Umbilical cord (tissue), 2 donors: ENCODE results near the genes SNCAIP, CSNK1G3 and PHAX.

DNA sequence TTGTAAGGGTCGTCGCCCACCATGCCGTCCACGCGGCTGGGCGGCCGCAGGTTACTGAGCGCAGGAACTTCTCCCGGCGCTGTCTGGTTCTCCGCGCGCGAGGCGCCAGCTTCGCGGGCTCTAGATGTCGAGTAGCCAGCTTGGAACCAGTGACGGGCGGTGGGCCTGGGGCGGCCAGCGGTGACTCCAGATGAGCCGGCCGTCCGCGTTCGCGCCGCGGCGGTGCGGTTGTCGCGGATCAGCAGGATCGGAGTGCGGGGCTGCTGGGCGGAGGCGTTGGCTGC is 649 bp downstream of the LOX start:
- RAMPAGE, long total RNA: no peak

- RAMPAGE, long total RNA: no peak
Observed at GRCh38 chr5:122311395-122312382, at the start of gene SNCAIP. TSS of gene SNCAIP (plus strand) at chr5:122312237.

DNA sequence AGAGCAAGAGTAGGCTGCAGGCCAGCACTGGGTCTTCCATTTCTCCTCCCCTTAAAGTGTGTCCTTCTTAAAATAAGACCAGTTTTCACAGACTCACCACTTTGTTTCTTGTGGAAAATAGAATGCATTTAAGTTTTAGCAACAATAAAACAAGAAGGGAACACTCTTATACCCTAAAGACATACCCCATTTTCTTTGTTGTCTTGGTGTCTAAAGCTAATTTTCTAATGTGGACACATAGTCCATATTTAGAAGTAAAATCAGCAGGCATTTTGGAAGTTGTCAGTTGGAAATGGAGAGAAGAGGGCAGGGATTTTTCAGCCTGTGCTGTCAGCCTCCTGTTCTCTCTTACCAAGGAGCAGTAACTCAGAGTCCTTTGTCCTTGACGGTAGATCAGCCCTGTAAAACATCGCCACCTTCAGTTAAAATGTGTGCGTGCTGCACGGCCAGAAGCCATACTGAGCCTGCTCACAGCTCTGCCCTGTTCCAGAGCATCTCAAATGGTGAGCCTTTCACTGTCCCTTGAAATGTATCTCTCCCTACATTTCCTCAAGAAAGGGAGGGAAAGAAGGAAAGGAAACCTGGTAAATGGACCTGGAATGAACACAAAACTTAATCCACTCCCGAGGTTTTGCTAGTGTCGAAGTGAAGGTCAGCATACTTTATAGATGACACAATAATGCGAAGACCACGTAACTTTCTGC is 103.4 kb downstream of the SNCAIP start:
- RAMPAGE, long total RNA: no peak

DNA sequence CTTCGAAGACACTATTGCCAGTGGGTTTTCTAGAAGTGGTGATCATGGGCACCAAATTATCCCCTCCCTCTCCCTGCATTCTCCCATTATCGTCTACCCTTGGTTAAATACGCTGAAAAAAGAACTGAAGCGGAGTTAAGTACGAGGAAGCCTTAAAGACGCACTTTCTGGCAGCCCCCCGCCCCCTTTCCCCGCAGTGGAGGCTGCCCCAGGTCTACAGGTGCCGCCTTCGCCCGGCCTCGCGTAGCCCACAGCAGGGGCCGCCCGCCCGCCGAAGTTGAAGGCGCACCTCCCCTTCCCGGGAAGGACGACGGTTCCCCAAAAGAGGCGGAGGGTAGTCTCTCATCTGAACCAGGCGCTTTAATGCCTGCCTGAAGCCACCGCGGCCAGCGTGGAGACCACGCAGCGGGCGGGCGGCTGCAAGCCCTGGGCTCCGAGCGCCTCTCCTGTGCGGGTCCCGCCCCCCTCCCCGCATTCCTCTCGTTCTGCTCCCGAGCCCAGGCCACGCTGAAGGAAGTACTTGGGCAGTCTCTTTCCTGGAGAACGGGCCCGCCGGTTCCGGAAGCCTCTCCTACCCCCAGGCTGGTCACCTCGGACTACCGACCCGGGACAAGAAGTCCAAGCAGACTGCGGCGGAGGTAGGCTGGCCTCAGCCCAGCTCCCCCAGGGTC is 739 bp downstream of the PPIC start:
- RAMPAGE, long total RNA: no peak

- RAMPAGE, long total RNA: no peak
Observed at GRCh38 chr5:123420231-123420967, 2.8 kb downstream of the CEP120 start.

GRCh38 chr5:123512050-123513106 is at the start of gene CSNK1G3:
TSS of gene CSNK1G3 (plus strand) at chr5:123512177.
- RAMPAGE, long total RNA: no peak

DNA sequence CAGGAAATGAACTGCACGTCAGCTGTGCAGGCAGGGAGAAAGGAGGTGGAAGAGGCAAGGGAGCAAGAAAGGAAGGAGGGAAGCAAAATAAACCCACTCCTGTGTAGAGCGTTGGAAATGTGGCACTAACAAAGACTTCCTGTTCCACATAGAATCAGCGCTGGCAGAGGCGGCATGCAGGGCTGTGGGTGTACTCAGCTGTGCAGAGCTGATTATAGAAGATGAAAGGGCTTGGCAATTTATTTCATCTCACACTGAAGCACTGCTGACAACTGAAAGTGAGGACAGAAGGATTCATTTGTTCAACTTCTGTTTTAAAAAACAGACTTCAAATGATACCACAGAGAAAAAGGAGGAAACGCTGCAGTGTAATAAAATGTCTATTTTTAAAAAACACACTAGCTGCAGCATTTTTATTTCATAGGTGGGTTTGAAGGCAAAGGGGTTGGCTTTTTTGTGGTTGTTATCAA is 583.6 kb downstream of the ZNF608 start:
- RAMPAGE, long total RNA: no peak

DNA sequence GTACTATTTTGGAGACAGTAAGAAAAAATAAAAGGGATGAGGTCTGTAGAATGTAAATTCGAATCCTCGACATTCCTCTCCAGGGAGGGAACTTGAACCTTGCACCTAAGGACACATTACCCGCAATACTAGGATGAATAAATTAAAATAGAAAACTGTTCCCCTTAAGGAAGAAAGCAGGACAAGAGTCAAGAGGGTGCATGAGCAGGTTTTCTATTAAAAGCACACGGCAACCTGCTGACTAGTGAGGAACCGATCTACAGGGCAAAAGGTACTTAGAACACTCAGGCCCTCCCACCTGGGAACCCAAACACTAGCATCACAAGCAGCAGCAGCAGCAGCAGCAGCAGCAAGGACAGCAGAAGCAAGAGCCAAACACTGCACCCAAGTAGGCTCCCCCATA is 2.9 kb downstream of the ZNF608 start:
- RAMPAGE, long total RNA: no peak

GRCh38 chr5:124963620-124964087 is 217.2 kb upstream of the ZNF608 start:
- RAMPAGE, long total RNA: no peak

DNA sequence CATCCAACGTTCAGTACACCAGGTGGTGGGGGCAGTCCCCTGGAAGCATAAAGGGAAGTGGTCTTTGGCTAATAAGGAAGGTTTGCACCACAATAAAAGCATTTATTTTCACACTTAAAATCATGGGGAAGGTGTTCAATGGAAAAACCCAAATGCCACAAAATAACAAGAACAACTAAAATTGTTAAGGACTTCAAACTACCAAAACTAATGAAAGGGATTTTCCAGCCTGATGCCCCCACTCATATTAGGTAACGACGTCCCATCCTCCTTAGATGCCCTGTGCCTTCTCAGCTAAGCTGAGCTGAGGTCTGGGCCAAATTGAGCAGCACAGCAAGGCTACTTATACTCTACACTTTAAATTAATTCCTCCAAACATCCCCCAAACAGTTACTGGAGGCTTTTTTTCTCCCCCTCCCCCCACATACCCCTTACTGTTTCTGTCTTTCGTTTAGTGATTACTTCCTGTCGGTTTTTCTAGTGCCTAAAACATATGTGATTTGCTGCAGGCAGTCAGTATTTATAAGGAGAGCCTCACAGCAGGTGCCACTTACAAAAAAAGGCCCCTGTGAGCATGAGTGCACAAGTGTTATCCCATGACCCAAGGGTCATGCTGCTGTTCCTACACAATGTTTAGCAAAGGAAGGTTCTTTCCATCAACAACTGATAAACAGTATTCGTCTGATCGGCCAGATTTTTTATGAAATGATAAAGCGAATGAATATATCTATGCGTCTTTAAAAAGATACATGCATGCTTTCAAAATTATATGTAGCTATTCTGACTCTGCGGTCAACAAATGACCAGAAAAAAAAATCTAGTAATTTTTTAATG is 259.8 kb upstream of the ZNF608 start:
- RAMPAGE, long total RNA: no peak

DNA sequence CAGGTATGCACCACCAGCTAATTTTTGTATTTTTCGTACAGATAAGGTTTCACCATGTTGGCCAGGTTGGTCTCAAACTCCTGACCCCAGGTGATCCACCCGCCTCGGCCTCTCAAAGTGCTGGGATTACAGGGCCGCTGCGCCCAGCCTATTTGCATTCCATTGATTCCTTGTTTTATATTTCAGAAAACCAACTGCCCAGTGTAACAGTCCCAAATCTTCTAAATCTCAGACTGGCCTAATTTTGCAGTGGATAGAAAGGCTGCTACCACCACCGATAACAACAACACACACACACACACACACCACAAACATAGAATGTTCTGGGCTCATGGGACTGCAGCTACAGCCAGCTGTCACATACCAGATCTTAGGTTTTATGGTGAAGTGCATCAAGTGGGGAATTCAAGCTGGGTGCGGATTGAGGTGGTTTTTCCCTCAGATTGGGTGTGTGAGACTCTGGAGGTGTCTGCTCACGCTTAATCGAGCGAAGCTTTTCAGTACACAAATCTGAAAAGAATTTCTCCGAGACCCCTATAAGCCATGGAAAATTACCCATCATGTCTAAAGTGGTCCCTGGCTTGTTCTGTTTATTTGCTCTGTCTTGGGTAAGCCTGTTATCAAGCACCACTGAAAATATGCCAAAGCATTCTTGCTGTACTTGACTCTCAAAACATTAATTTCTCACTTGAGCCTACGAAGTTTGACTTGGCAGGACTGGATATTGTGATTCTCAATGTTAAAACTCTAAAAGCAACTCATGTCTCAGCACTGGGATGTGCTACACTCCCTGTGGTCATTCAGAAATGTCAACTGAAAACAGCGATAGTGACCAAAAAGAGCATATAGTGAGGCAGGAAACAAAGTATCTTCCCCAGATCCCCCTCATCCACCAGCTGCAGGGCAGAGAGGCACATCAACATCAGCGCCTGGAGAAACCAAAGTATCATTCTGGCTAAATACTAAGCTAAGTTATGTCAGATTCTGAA is 71.1 kb downstream of the ALDH7A1 start:
- RAMPAGE, long total RNA: no peak

DNA sequence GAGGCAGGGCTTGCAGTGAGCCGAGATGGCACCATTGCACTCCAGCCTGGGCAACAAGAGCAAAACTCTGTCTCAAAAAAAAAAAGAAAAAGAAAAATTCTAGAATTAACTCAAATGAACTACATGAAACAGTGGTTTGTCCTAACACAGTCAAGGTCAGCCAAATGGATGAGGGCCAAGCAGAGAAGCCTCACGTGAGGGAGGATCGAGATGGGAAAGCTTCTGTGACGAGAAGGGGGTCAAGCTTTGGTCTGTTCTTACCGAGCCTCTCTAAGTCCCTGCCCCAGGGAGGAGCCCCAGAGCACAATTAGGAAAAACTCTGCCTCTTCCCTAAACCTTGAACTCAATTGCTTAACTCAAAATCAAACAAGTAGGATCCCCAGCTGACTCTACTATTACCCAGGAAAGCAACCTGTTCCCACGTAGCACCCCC is 7.4 kb downstream of the ALDH7A1 start:
- RAMPAGE, long total RNA: no peak

DNA sequence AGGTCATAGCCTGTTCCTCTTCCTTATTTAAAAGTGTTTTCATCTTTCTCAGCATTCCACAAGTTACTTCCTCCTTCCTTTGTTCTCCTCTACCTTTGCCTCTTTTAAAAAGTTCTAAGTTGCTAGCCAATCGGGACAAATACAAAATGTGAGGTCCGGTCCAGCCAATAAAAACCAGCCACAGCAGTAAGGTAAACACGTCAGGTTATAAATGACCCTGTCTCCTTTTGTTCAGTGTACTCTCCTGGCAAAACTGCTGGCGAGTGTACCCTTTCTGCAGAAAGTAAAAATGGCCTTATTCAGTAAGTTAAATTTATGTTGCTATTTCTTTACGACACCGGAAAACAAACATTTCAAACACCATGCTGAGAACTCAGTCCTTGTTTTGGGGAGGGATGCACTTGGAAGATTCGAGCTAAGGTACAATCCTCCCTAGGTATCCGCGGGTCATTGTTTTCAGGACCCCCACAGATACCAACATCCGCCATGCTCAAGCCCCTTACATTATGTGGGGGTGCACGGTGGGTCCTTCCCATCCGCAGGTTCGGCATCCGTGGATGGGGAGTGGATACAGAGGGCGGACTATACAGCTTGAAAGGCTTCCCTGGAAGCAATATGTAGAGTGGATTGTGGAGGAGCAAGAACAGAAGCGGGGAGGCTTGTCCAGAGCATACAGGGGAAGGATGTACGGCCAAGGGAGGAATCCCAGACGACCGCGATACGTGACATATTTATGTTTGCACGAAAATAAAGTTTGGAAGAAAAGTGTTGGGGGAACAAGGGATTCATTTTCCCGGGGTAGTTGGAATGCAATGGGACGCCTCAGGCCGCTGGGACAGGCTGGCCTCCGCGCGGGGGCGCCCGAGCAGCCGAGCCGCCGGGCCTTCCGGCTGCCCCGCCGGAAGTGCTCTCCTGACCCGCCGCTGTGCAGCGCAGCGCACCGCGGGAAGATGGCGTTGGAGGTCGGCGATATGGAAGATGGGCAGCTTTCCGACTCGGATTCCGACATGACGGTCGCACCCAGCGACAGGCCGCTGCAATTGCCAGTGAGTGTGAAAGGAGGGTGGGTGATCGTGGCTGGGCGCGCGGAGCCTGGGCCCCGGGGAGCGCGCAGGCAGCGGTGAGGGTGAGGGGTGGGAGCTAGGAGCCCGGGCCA is at the start of gene PHAX:
TSS of gene PHAX (plus strand) at position 935 of the 1,156 bp plus-strand sequence.
- RAMPAGE, long total RNA: no peak

DNA sequence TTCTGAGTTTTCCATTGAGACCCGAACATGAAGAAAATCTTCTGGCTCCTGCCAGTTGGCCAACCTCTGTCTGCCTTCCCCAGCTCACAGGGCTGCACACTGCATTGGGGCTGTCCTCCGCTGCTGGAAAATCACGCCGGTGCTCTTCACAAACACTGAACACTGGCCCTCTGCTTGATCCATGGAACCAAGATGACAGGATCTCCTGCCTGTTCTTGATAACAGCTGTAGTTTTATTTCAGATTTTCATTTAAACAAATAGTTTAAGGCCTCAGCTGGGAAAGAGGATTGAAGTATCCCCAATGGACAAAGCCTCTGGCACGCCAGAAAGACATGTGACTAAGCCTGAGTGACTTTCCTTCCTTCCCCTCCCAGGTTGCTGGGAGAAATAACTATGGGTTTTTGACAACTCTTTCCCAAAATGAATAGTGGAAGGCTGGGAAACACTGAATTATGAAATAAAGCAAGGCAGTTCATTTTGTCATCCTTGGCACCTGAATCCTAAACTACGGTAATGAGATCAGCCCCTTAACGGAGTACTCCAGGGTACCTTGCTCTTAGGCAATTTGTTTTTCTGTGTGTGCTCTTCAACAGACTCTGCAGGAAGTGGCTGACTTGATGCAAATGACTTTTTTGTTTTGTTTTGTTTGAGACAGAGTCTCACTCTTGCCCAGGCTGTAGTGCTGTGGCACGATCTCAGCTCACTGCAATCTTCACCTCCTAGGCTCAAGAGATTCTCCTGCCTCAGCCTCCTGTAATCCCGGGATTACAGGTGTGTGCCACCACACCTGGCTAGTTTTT is 75.1 kb downstream of the LMNB1 start:
- RAMPAGE, long total RNA: no peak

- RAMPAGE, long total RNA: no peak
Observed at GRCh38 chr5:126920154-126920818, 110.1 kb downstream of the MARCHF3 start.

GRCh38 chr5:126949935-126951066 is 80.1 kb downstream of the MARCHF3 start:
- RAMPAGE, long total RNA: no peak

DNA sequence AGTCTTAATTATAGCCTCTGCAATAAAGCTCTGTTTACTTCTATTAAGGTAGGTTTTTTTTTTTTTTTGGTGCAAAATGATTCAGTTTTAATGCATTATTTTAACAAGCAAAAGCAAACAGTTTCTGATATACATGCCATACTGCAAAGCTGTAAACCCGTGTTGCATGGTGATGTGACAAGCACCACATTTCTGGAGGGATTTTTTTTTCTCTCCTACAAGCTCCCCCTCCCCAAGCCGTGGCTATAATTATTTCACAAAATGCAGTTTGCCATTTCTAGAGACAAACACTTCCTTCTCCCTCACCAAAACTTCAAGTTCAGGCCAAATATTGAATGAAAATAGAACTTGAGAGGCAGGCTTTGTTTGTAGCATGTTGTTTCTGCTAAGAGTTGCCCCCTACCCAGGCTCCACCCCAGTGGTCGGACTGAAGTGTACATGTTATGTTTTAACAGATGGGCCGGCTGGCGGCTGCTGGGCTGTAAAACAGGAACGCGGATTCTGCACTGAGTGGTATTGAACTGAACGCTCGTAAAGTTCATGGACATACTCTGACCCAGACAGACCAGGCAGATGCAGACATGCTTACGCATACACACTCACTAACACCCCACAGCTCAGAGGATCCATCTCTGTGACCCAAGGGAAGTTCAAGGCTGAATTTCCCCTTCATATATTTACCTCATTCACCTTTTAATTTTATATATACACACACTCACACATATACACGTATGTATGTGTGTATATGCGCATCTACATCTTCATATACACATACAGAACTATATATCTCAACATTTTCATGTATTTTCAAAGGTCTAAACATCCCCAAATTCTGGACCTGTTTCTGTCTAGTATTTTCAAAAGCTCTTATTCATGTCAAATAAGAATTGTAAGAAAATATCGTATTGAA is 1.6 kb downstream of the MARCHF3 start:
- RAMPAGE, long total RNA: no peak

- RAMPAGE, long total RNA: no peak
Observed at GRCh38 chr5:127182828-127183312, 107.7 kb upstream of the MEGF10 start.

DNA sequence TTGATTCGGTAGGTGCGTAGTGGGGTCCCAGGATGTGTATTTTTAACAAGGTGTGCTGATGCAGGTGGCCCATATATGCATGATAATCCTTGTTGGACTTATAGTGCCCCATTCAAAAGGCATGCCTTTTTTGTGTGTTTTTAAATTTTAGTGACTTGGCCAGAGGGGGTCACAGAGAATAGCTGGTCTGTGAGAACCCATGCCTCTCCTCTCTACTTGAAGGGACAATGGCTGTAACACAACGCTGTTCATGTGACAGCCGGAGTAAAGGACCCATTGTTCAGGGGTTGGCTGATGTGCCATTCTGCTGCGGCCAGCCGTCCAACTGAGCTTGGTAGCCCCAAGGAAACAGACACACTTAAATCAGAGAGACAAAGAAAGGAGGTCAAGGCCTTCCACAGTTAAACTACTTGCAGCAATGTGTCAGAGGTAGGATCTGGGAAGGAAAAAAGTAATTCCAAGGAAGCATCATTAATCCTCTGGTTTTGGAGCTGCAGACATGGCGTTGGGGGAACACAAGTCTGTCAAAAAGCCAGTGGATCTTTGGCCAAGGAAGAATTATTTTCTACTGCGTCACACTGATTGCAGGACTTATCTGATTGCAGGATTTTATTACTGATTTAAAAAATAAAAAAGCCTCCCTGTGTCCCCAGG is 8.1 kb downstream of the MEGF10 start:
- RAMPAGE, long total RNA: no peak

GRCh38 chr5:127958231-127959192 is 125.1 kb upstream of the SLC12A2 start:
- RAMPAGE, long total RNA: no peak